ENCODE measurements around a stretch of chr13.

DNA sequence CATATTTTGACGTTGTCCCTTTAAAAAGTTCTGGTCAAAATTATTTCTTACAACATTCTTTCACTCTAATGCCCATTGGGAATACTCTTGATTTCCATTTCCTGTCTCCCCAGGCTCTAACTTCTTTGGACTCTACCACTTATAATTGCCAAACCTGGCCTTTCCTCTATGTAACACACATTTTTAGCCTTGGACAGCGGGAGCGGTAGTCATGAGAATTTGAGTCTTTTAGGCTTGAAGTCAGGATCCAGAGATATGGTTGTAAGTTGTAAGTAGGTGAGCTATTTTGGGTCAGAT lies 163.5 kb upstream of the SPRY2 start:
- PRO-cap = no peak

- PRO-cap = no peak
Measured at GRCh38 chr13:80823432-80823982, 482.6 kb upstream of the SPRY2 start.

- PRO-cap = no peak
Measured at GRCh38 chr13:87677220-87678197, 6.3 kb downstream of the SLITRK5 start.

DNA sequence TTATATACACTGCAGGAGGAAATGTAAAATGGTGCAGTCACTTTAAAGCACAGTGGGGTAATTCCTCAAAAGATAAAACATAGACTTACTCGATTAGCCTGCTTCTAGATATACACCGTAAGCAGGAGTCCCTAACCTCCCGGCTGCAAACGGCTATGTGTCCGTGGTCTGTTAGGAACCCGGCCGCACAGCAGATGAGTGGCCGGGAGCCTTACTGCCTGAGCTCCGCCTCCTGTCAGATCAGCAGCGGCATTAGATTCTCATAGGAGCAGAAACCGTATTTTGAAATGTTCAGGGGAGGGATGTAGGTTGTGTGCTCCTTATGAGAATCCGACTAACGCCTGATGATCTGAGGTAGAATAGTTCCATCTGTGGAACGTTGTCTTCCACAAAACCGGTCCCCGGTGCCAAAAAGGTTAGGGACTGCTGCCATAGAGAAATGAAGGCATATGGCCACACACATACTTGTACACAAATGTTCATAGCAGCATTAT lies 1491.9 kb downstream of the SLITRK5 start:
- PRO-cap = no peak

- PRO-cap = no peak
Measured at GRCh38 chr13:91355785-91356602, 42.4 kb upstream of the GPC5 start.

- PRO-cap = no peak
Measured at GRCh38 chr13:91357952-91358926, 40.2 kb upstream of the GPC5 start.

GRCh38 chr13:93233888-93234673 lies 7.5 kb downstream of the GPC6 start:
- PRO-cap = no peak

- PRO-cap = no peak
Measured at GRCh38 chr13:94326760-94327180, 152.7 kb downstream of the DCT start.

DNA sequence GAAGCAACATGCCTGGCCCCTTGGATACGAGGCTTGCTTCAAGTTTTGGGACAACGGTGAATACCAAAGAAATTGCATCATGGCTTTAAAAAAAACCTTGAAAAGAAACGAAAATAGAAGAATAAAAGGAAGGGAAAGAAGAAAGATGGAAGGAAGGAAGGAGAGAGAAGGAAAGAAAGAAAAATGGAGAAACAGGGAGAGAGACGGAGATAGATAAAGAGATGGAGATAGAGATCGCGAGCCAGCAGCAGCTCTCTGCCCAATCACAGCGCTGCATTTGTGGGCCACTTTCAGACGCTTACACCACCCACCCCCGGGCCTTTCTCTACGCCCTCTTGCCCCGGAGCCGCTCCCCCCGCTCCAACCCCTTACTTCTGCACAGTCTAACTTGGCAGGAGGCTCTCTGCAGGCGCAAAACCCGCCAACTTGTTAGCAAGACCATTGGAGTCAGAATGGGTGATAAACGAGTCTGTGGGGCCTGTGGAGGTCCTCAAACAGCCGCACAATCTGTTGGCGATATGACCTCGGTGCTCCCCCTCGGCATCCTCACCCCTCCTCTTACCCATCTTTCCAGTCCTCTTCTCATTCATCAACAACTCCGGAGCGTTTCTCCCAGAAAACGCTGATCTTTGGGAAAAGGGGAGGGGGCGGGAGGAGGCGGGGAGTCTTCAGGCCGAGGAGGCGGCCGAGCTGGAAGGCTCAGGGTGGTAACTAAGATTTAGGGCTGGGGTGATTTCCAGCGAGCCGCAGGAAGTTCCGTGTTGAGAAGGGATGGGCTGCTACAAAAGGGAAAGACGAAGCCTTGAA lies 4.4 kb downstream of the SOX21 start:
- PRO-cap = no peak

DNA sequence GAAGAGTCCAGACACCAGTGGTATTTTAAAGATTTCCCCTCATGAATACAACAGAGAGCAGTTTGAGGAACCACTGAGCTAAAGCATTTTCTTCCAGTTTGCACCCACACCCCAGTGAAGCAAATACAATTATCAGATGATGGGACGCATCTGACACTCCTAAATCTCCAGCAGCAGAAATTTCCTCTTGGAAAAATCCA lies 74.3 kb downstream of the ABCC4 start:
- PRO-cap = no peak

- PRO-cap = no peak
Measured at GRCh38 chr13:95298549-95299172, 2.6 kb downstream of the ABCC4 start.

DNA sequence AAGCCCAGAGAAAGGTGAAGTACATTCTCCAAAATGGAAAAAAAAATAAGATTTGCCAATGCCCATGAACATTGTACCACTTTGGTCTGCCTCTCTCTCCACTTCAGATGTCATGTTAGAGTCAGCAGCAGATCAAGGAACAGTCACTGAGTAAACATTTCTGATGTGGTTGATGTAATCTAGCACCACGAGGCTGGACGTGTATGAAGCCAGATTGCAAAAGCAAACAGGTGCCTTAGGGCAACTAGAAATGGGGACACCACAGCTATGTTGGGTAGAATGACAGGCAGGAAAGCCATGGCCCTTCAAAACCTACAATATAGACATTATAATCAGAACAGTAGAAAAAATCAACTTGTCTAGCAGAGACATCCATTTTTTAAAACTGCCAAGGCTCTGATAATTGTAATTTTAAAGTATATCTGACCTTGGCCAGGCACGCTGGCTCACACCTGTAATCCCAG lies 13.2 kb upstream of the ABCC4 start:
- PRO-cap = no peak

- PRO-cap = no peak
Measured at GRCh38 chr13:95677776-95678465, 982 bp downstream of the DNAJC3 start.

DNA sequence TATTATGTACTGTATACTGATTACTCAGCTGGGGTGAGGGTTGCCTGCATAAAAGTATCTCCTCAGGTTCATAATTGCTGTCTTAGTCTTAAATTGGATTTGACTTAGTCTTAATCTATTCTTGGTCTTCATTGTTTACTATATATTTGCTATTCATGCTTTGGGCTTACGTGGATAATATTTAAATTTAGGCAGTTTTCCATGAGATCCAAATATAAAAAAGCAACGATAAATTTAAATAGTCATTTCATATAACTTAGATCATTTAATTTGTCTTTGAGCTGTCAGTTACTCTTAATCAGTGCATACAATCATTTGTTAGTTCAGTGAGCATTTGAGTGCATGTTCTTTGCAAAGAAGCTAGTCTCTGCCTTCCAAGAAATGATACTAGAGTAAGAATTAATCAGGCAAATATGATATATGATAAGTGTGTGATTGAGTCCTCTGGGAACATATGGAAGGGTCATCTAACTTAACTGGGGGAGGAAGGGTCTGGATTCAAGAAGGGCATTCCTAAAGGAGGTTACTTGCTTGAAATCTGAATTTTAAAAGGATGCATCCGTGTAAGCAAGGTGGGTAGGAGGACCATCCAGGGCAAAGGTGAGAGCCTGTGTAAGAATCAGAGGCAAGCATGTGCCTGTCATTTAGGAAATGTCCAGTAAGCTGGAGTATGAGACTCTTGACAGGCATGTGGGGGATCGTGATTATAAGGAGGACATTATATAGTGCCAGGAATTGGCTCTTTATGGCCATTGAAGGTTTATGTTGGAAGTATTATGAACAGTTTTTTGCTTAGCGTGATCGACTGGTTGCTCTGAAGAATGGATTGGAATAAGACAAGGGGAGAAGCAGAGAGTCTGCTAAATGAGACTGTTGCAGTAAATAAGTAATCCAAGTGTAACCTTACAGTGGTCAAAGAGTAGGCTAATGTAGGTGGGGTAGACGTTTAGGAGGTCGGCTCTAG lies 70.2 kb downstream of the DNAJC3 start:
- PRO-cap = no peak

DNA sequence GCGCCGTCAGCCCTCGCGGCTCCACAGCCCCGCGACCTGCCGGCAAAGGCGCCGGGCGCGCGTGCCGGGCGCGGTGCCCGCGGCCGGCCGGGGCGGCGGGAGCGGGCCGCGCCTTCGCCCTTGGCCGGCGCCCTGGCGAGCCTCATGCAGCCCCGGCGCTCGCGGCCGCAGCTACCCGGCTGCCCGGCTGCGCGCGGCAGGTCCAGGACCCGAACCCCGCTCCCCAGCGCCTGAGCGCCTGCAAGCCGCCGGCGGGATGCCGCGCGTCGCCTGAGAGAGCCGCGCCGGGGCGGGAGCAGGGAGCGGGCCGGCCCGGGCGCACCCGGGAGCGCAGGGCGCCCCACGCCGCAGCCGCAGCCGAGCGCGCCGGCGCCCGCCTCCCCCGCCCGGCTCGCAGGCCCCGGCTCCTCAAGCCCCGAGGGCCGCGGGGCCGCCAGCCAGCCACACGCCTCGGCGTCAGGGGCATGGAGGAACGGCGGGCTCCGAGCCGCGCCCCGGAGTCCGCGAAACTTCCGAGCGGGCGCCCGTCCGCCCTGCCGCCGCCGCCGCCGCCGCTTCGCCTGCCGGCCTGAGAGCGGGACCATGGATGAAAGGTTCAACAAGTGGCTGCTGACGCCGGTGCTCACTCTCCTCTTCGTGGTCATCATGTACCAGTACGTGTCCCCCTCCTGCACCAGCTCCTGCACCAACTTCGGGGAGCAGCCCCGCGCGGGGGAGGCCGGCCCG lies 537 bp downstream of the HS6ST3 start:
- PRO-cap = no peak

DNA sequence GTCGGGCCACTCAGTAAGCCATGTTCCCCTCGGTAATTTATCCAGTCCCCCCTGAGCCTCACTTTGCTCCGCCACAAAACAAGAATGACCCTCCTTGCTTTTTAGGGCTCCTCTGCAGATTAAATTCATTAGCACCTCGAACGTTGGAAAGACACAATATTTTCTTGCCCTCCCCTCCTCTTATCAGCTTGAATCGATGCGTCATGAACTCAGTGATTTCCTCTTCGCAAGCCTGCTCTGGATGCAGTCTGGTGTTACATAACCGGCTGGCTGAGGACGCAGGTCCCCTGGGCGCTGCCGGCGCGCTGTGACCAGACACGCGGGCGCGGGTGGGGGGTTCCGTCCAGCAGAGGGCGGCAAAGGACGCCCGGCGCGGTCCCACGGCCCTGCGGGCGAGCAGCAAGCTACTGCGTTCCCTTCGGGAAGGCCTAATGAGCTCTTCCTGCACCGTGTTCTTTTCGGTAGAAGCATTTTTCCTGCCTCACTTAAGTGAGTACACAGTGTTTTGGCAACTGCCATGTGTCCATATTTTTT lies 112.3 kb upstream of the MBNL2 start:
- PRO-cap = no peak

GRCh38 chr13:97114815-97115419 lies 107.2 kb upstream of the MBNL2 start:
- PRO-cap = no peak

- PRO-cap = unidirectional peak, minus-strand start at chr13:97142643
Measured at GRCh38 chr13:97142467-97143075, 79.6 kb upstream of the MBNL2 start.

GRCh38 chr13:97179308-97180081 lies 42.6 kb upstream of the MBNL2 start:
- PRO-cap = no peak

DNA sequence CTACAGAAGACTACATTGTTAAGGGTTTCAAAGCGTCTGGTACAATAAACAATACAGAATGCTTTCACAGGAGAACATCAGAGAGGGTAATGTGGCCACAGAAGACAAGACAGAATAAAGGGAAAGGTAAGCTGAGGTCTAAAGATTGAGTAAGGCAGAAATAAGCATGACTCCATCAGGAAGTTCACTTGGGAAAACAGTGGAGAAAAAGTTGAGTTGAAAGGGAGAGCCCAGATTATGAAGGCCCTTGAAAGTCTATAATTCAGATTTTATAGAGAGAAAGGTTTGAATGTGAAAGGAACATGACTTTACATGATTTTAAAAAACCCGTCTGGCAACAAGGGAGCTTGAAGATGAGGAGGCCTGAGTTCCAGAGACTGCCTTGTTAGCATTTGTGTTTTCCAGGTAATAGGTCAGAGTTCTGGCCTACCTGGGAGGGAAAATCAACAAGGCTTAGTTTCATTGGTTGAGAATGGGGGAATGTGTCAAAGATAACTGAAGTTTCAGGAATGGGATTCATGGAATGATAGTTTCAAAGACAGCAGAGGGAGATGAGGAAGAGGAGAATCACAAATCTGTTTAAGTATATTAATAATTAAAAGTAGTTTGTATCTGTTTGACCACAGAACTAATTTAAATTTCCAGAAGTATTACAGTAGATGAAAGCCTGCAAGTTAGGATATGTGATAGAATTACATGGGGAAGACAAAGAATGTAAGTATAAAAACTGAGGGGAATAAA lies 1.7 kb upstream of the MBNL2 start:
- PRO-cap = no peak